Osteoblast (primary cell): ENCODE measurements around a stretch of chr15.

DNA sequence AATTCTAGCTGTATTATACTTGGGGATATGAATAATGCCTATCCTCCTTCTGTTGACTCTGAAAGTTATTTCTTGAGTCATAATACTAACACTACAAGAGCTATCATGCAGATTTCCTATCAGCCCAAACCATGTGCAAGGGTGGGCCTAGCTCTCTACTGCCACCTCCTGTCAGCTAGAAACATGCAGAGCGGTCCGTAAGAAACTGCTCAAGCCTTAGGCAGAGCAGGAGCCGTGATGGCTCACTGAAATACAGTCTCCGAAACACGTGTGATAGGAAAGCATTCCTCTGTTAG lies 43.3 kb downstream of the MTHFS start:
- CAGE, long polyA plus RNA: no peak
- RRBS: no CpG with 5 or more reads among the region's 5 CpGs

DNA sequence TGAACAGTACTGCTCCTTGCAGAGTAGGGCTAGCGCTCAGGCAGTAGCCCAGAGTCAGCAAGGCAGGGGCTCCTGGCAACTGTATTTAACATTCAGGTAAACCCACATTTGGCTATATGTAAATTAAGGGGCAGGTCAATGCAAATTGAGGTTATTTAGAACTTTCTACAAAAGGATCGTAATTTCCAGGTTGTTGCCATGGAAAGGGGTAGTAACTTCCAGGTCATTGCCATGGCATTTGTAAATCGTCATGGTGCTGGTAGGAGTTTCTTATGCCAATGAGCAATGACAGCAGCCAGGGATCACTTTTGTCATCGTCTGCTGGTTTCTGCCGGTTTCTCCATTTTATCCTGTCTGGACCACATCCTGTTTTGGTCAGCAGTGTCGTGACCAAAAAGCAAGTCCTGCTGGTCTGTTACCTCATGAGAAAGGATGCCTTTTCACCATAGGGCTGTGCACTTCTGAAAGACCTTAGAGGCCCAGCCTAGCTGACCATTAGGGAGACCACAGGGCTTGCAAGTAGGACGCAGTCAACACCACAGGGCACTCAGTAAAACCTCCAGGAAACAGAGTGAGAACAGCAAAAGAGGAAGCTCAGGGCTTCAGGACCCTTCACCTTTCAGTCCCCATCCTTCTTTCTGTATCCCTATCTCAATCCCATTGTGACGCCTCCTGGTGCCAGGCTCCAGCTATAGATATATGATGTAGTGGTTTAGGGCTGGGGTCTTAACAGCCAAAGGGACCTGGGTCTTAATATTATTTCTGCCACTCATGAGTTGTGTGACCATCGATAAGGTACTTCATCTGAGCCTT lies 24.1 kb downstream of the MTHFS start:
- CAGE, long polyA plus RNA: no peak
- RRBS: no CpG with 5 or more reads among the region's 9 CpGs

- CAGE, long polyA plus RNA: no peak
- RRBS: no CpG with 5 or more reads among the region's 5 CpGs
Measured at GRCh38 chr15:79895689-79896269, 1.0 kb downstream of the MTHFS start.

DNA sequence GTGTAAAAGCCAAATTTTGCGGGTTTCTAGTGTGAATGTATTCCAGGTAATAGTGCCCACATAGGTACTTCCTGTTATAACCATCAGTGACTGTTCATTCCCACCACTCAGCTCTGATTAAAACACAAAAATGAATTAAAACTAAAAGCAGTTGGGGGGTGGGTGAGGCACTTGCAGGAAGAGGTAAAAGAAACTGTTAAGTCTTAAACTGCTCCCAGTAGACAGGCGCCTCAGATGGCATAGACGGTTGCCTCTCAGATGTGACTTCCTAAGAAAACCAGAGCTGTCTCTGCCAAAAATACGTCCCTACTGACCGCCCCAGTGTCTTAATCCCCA lies 930 bp upstream of the MTHFS start:
- CAGE, long polyA plus RNA: no peak
- RRBS: no CpG with 5 or more reads among the region's 5 CpGs

GRCh38 chr15:79973496-79974102 lies 2.6 kb upstream of the BCL2A1 start:
- CAGE, long polyA plus RNA: no peak
- RRBS: no CpG with 5 or more reads among the region's 8 CpGs

DNA sequence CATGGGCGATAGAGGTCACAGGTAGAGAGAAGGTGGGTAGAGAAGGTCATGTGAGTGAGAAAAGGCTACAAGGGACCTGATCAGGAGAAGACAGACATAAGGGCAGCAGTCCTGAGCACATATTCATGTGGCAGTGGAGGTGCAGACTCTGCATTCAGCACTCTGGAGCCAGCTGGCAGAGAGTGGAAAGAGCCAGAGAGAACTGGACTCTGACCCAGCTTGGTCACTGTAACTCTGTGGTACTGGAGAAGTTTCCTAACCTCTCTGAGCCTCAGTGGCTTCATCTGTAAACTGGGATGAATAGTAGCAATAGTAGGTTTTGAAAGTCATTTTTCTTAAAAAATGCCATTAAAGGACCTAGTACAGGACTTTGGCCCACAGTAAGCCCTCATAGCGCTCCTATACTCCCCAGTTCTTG lies 17.7 kb upstream of the BCL2A1 start:
- CAGE, long polyA plus RNA: no peak
- RRBS: no CpG with 5 or more reads among the region's 2 CpGs

DNA sequence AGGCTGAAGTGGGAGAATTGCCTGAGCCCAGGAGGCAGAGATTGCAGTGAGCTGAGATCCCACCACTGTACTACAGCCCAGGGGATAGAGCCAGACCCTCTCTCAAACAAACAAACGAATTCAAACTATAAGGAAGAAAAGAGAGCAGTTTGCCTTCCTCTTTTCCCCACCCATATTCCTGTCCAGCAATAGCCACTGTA lies 18.4 kb upstream of the ZFAND6 start:
- CAGE, long polyA plus RNA: no peak
- RRBS: no CpG with 5 or more reads among the region's 1 CpG

- CAGE, long polyA plus RNA: no peak
- RRBS: no CpG with 5 or more reads among the region's 2 CpGs
Measured at GRCh38 chr15:80111227-80111536, 41.6 kb upstream of the FAH start.

DNA sequence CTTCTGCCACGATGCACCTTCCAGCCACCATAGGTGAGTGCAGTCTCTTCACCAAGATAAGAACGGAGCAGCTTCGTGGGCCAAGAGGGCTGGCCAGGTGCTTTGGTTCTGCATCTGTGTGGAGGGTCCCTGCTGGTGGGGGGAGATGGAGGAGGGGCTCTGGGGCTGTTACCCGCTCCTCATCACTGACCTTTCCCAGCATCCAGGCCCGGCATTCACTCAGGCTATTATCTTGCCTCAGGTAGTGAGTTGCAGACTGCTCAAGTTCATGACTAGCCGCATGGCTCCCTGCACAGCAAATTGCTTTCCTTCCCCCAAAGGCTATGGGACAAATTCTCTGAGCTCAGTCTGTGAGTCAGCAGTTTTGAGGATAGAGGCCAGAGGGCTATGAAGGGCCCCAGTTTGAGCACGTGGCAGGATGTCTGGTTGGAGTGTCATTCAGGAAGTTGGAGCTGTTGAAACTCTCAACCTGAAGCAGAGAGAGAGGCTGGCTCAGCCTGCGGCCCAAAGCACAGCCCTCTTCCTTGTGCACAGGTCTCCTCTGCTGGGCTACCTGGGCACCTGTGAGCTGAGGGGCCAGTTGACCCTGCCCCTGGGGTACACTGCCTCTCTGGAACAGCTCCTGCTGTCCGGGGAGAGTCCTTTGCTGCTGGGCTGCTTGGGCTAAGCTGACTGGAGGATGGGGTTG lies 7.8 kb downstream of the FAH start:
- CAGE, long polyA plus RNA: no peak
- RRBS: no CpG with 5 or more reads among the region's 9 CpGs

GRCh38 chr15:80246261-80246932 lies 5.6 kb downstream of the CTXND1 start:
- CAGE, long polyA plus RNA: no peak
- RRBS: no CpG with 5 or more reads among the region's 10 CpGs

GRCh38 chr15:80252646-80253045 lies 633 bp upstream of the CTXND1 start:
- CAGE, long polyA plus RNA: no peak
- RRBS: no CpG with 5 or more reads among the region's 5 CpGs

GRCh38 chr15:80780398-80780766 lies 1.2 kb downstream of the CEMIP start:
- CAGE, long polyA plus RNA: no peak
- RRBS: 1% methylated on average over 11 of the region's 24 CpGs

DNA sequence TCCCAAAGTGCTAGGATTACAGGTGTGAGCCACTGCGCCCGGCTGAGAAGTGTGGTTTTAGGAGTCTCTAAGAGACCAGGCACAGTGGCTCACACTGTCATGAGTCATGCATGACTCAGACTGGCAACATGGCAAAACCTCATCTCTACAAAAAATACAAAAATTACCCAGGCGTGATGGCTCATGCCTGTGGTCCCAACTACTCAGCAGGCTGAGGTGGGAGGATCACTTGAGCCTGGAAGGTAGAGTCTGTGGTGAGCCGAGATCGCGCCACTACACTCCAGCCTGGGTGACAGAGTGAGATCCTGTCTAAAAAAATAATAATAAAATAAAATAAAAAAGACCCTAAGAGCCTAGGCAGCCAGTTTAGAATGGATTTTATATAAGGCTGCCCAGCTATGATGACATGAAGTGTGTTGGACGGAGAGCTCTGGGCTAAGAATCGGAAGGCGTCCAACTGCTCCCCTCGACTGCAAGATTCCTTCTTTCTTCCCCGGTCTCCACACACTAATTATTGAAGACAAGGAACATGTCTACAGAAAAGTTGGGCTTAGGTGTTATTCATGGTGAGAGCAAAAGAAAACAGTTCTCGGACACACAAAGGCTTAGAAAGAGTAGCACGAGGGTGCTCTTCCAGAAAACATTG lies 33.6 kb downstream of the MESD start:
- CAGE, long polyA plus RNA: no peak
- RRBS: no CpG with 5 or more reads among the region's 13 CpGs

GRCh38 chr15:81098683-81099912 lies 35.0 kb upstream of the CFAP161 start:
- CAGE, long polyA plus RNA: no peak
- RRBS: no CpG with 5 or more reads among the region's 15 CpGs

DNA sequence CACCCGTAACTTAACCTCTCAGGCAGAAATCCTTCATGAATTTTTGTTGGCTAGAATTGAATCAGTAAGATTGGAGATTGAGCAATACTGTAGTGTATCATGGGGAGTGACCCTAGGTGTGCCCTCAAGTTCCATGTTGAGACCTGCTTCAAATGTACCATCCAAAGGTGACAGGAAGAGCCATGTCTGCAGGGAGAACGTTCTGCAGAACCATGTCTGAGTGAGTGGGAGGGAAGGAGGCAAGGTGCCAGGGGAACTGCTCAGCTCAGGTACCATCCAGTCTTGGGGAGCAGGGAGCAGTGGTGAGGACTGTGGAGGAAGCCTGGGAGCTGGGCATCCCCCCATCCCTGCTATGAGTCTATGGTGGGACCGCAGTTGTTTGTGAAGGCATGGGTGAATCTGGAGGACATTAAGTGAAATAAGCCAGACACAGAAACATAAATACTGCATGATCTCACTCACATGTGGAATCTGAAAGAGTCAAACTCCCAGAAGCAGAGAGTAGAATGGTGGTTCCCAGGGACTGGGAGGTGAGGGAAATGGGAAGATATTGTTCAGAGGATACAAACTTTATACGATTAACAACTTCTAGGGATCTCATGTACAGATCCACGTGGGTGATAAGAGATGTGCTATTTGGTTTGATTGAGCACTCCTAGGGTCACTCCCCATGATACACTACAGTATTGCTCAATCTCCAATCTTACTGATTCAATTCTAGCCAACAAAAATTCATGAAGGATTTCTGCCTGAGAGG lies 23.3 kb downstream of the CFAP161 start:
- CAGE, long polyA plus RNA: no peak
- RRBS: no CpG with 5 or more reads among the region's 5 CpGs

- CAGE, long polyA plus RNA: no peak
- RRBS: no CpG with 5 or more reads among the region's 14 CpGs
Measured at GRCh38 chr15:81183858-81184860, 12.5 kb upstream of the IL16 start.

- CAGE, long polyA plus RNA: no peak
Measured at GRCh38 chr15:81275919-81276214, 48.1 kb downstream of the STARD5 start.

GRCh38 chr15:81301786-81302624 lies 21.9 kb downstream of the STARD5 start:
- CAGE, long polyA plus RNA: no peak
- RRBS: no CpG with 5 or more reads among the region's 6 CpGs

DNA sequence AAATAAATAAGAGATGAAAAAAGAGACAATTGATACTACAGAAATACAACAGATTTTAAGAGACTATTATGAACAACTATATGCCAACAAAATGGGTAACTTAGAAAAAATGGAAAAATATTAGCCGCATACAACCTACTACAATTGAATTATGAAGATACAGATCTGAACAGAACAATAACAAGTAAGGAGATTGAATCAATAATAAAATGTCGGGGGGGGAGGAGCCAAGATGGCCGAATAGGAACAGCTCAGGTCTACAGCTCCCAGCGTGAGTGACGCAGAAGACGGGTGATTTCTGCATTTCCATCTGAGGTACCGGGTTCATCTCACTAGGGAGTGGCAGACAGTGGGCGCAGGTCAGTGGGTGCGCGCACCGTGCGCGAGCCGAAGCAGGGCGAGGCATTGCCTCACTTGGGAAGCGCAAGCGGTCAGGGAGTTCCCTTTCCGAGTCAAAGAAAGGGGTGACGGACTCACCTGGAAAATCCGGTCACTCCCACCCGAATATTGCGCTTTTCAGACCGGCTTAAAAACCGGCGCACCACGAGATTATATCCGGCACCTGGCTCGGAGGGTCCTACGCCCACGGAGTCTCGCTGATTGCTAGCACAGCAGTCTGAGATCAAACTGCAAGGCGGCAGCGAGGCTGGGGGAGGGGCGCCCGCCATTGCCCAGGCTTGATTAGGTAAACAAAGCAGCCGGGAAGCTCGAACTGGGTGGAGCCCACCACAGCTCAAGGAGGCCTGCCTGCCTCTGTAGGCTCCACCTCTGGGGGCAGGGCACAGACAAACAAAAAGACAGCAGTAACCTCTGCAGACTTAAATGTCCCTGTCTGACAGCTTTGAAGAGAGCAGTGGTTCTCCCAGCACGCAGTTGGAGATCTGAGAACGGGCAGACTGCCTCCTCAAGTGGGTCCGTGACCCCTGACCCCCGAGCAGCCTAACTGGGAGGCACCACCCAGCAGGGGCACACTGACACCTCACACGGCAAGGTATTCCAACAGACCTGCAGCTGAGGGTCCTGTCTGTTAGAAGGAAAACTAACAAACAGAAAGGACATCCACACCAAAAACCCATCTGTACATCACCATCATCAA lies 50.5 kb downstream of the MEX3B start:
- CAGE, long polyA plus RNA: no peak
- RRBS: no CpG with 5 or more reads among the region's 42 CpGs

- CAGE, long polyA plus RNA: no peak
- RRBS: 0% methylated on average over 2 of the region's 50 CpGs
Measured at GRCh38 chr15:82044661-82045413, 981 bp downstream of the MEX3B start.